SJSA1 (cell line): ENCODE measurements around the genes RASAL1, DDX54 and PLBD2.

GRCh38 chr12:113070919-113071581 is 14.5 kb downstream of the DTX1 start:
- RAMPAGE, long total RNA = no peak

DNA sequence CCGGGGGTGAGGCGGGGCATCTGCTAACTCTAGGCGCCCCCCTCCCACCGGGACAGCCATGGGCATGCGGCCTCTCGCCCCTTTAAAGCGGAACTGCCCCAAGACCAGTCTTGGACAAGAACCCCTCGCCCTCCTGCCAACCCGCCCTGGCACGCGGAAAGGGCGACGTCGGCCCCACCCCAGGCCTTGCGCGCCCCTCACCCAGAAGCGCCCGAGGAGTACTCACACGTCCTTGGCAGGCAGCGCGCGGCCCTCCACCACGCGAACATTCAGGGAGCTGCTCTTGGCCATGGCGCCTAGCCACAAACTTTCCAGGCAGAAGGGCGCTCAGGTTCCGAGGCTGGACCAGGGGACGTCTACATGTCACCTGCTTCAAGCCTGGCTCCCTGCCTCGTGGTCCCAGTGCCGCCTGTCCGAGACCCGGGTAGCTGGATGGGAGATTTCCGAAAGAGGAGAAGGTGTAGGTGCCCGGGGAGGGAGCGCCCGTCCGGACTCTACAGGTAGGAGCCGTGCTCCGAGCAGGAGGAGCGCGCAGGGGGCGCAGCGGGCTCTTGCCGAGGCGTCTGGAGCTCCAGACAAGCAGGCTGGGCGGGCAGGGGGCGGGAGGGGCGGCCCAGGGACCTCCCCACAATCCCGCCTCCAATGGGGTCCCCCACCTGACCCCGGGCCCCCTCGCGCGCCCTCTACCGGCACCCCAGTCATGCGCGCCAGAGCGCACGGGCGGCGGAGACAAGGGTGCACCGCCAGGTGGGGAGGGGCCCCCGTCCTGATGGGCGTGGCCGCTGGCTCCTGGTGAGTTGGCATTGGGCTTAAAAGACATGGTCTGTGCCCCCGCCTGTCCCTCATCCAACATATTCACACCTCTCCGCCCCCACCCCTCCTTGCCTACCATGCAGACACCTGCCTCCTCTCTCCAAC is at the start of gene RASAL1:
Gene RASAL1, minus strand, starts transcription at position 590 of the 918 bp plus-strand sequence.
- RAMPAGE, long total RNA = no peak

DNA sequence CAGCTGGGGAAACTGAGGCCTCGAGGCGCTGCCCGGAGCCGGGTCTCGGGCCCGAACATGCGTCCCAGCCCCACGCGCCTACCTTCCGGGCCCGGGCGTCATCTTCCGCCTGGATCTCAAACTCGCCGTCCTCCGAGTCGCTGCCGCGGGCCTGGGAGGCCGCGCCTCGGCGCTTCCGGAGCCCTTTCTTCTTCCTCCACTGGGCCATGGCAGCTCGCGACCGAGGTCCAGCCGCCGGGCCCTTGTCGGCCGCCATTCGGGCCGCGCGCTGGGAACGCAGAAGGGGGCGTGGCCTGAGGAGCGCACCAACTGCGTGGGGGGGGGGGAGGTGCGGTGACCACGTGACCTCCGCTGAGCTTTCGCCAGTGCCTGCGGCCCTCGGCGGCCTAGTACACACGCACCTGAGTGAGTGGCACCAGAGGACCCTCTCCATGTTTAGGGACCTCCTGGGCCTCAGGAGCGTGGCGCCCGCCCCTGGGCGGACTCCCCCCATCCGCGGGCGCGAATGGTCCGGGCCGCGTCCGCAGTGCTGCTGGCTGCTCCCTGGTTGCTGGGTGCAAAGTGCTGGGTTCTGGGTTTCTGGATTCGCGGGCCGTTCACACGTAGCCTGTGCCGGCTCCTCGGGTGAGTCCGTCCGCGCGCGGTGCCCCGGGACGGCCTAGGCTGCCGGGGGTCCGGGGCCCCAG is at the start of gene DDX54:
Gene DDX54, minus strand, starts transcription at position 283 of the 686 bp plus-strand sequence.
- RAMPAGE, long total RNA = no peak

- RAMPAGE, long total RNA = no peak
These were observed 417 bp downstream of the RITA1 start for GRCh38 chr12:113185882-113186394.

DNA sequence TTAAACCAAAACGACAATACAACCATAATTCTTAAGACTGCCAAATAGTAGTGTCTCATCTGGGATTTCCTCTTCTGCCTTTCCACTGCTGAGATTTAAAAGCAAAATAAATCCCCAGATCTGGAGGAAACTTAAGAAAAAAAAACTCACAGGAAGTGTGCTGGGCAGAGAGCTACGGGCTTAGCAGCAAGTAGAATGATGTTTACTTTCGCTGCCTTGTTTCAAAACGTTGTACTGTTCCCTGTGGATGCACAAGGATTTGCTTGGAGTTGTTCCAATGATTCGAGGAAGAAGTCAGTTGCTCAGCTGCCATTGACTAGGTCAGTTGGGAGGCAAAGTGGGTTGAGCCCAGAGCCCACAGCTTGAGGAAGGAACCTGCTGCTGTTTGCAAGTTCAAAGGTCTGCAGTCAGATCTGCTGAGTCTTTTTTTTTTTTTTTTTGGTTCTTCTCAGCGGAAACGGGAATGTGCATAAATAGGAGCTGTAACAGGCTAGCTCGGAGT is 1.8 kb downstream of the TPCN1 start:
- RAMPAGE, long total RNA = no peak

- RAMPAGE, long total RNA = no peak
These were observed 31.2 kb downstream of the TPCN1 start for GRCh38 chr12:113252376-113252926.

GRCh38 chr12:113259256-113260592 is 38.5 kb downstream of the TPCN1 start:
- RAMPAGE, long total RNA = no peak

- RAMPAGE, long total RNA = no peak
These were observed 49.2 kb downstream of the SLC8B1 start for GRCh38 chr12:113285493-113286239.

GRCh38 chr12:113298701-113299180 is 36.2 kb downstream of the SLC8B1 start:
- RAMPAGE, long total RNA = no peak

DNA sequence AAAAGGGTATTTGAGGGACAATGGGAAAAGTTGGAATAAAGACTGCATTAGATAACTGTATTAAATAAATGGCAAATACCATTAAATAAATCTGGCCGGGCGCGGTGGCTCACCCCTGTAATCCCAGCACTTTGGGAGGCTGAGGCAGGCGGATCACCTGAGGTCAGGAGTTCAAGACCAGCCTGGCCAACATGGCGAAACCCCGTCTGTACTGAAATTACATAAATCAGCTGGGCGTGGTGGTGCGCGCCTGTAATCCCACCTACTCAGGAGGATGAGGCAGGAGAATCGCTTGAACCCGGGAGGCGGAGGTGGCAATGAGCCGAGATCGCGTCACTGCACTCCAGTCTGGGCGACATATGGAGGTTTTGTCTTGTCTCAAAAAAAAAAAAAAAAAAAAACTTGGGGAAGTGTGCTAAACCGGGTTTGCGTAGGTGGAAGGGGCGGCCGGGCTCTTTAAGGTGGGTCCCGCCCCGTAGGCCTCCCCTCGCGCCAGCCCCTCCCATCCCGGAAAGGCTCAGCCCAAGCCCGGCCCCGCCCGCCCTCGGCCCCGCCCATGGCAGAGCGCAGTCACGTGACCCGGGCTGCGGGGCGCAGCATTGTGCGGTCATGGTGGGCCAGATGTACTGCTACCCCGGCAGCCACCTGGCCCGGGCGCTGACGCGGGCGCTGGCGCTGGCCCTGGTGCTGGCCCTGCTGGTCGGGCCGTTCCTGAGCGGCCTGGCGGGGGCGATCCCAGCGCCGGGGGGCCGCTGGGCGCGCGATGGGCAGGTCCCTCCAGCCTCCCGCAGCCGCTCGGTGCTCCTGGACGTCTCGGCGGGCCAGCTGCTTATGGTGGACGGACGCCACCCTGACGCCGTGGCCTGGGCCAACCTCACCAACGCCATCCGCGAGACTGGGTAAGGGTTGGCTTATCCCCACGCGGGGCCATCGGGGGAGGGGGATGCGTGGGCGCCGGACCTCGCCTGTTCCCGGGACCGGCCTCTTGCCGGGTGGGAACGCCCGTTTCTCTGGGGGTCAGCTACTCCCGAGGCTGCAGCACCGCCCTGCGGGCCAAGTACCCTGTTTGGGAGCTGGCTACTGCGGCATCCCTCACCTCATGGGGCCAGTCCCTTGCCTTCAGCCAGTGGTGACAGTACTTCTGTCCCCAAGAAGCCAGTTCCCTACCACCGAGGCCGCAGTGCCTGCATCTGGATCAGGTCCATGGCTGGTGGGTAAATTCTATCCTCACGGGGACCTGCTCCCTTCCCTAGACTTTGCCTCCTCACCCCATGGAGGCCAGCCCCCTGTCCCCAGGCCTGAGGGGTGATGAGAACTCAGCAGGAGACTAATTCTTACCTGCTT is at the start of gene PLBD2:
Gene PLBD2, plus strand, starts transcription at position 596 of the 1,344 bp plus-strand sequence.
- RAMPAGE, long total RNA = no peak

- RAMPAGE, long total RNA = no peak
These were observed 6.6 kb downstream of the SDS start for GRCh38 chr12:113397104-113397529.

- RAMPAGE, long total RNA = no peak
These were observed 1.9 kb downstream of the SDS start for GRCh38 chr12:113401639-113402353.

GRCh38 chr12:113765932-113766565 is 200.1 kb downstream of the RBM19 start:
- RAMPAGE, long total RNA = no peak

- RAMPAGE, long total RNA = no peak
These were observed 192.7 kb downstream of the RBM19 start for GRCh38 chr12:113773232-113773971.

GRCh38 chr12:113965320-113966191 is 569 bp downstream of the RBM19 start:
- RAMPAGE, long total RNA = no peak

DNA sequence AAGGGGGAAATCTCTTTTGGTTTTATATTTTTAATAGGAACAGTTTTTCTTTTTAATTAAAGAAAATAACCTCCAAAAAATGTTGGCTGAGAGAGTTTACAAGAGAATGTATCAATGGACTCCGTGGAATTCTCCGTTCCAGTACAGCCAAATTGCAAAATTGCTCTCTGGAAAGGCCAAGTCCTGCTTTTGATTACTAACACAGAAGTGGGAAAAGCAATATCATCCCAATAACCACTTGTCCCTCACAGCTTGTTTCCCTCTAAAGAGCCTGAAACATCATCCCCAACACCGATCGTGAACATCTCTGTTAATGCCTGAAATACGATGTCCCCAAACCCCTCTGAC is 36.8 kb downstream of the TBX5 start:
- RAMPAGE, long total RNA = no peak

GRCh38 chr12:114399279-114400161 is 6.4 kb downstream of the TBX5 start:
- RAMPAGE, long total RNA = no peak

GRCh38 chr12:114403588-114404490 is 2.1 kb downstream of the TBX5 start:
- RAMPAGE, long total RNA = no peak

GRCh38 chr12:114446996-114447479 is 41.1 kb upstream of the TBX5 start:
- RAMPAGE, long total RNA = no peak

- RAMPAGE, long total RNA = no peak
These were observed 95.7 kb downstream of the TBX3 start for GRCh38 chr12:114587975-114588902.